ENCODE data around the genes TANK, DPP4, FAP and GCA.

DNA sequence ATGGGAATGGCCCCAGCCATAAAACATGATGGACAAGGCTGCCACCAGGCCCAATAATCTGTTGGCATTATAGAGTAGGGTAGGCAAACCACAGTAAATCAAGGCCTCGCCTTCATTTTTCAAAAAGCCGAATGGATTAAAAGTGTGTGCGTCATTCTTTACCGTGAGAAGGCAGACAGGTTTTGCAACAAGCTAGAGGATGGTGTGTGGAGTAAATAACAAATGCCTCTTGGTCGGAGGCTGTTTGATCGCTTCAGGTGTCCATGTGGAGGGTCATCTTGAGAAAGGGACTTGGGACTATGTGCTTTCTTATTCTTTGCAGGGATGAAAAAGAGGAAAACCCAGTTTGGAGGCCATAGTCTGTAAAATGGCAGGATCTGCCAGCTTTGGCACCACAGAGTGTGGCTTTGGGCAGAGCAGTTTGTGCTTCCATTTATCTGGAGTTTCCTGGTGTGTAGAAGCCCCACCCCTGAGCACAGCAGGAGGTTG is 57.1 kb upstream of the ITGB6 start:
- RRBS = no CpG with 5 or more reads among the region's 6 CpGs

GRCh38 chr2:160270037-160271120 is 70.3 kb upstream of the ITGB6 start:
- RRBS = 3% methylated on average over 13 of the region's 52 CpGs

DNA sequence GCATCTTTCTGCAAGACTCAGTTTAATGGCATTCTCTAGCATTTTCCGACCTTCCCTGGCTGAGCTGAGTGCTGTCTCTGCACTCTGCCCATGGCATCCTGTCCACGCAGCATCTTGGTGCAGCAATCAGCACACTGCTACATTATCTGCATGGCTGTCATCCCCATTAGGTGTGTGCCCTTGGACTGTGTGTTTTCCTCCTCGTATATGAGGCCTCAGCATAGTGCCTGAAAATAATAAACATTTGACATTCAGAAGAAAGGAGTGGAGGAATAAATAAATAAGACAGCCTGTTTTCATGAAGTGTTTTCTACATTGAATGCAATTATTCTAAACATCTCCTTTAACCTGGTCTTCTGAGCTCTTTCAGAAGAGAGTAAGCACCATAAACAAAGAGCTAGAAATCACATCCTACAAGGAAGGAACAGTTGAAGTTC is 131.3 kb upstream of the ITGB6 start:
- RRBS = no CpG with 5 or more reads among the region's 3 CpGs

DNA sequence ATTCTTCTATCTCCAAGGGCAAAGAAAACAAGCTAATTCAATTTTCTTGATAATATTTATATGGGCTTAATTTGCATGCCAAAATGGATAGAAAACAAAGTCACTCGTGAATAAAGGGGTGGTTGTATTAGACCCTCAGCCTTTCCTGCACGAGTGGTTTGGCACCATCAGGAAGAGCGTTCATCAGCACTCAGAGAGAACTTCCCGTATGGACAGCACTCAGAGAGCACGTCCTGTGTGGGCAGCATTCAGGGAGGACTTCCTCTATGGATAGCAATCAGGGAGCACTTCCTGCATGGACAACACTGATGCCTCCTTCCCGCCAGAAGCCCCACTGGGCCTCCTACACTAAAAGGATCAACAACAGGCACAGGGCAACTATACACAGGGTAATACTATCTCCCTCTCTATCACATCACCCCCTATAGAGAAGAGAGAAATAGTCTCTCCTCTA is 122.1 kb downstream of the RBMS1 start:
- RRBS = no CpG with 5 or more reads among the region's 6 CpGs

GRCh38 chr2:160405101-160406107 is 88.2 kb downstream of the RBMS1 start:
- RRBS = no CpG with 5 or more reads among the region's 11 CpGs

DNA sequence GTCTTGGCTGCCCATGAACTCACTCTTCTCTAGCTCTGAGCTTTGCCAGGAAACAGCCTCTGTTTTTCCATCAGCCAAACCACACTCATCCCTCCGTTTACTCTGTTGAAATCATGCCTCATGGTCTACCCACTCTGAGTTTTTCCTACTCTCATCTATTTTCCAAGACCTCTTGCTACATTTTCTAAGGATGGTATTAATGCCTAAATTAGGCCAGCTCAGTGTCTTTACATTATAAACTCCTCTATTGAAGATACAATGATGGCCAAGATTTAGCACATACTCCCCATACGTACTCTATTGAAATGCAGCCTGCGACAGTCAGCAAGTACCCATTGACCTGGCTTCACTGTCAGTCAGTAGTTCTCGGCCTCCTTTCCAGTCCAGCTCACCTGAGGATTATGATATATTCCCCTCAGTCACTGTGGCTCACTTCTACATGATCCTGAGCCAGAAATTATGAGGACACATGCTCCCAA is 73.3 kb downstream of the RBMS1 start:
- RRBS = no CpG with 5 or more reads among the region's 4 CpGs

DNA sequence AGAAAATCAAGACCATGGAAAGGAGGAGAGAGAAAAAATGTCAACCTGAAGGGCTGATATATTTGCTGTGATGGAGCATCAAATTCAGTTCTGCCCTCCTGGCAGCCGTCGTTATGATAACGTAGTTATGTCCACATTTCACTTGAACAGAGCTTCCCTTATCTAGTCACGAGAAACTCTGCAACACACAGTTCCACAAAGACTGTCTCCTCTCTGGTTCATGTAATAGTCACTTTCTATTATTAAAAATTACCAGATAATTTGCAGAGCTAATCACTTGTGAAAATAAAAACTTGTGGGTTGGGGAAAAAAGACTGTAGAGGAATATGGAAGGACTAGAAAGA is 19.5 kb upstream of the RBMS1 start:
- RRBS = no CpG with 5 or more reads among the region's 4 CpGs

DNA sequence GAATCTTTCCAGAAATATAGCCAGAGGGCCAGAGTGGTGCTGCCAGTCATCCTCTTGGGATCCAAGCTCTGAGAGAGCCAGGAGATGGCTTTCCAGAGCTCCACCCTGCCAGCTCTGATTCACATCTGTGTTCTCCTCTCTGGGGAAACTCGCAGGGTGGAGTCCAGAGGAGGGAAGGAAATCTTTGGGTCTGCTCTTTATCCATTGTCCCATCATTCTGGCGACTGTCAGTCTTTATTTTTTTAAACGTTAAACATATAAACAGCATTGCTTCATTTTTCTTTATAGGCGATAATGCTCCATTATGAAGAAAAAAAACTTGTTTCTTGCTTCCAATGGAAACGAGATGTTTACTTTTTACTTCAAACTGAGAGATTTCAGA is 203.6 kb upstream of the TANK start:
- RRBS = no CpG with 5 or more reads among the region's 5 CpGs

- RRBS = no CpG with 5 or more reads among the region's 6 CpGs
These were observed 83.2 kb upstream of the TANK start for GRCh38 chr2:161077027-161077494.

DNA sequence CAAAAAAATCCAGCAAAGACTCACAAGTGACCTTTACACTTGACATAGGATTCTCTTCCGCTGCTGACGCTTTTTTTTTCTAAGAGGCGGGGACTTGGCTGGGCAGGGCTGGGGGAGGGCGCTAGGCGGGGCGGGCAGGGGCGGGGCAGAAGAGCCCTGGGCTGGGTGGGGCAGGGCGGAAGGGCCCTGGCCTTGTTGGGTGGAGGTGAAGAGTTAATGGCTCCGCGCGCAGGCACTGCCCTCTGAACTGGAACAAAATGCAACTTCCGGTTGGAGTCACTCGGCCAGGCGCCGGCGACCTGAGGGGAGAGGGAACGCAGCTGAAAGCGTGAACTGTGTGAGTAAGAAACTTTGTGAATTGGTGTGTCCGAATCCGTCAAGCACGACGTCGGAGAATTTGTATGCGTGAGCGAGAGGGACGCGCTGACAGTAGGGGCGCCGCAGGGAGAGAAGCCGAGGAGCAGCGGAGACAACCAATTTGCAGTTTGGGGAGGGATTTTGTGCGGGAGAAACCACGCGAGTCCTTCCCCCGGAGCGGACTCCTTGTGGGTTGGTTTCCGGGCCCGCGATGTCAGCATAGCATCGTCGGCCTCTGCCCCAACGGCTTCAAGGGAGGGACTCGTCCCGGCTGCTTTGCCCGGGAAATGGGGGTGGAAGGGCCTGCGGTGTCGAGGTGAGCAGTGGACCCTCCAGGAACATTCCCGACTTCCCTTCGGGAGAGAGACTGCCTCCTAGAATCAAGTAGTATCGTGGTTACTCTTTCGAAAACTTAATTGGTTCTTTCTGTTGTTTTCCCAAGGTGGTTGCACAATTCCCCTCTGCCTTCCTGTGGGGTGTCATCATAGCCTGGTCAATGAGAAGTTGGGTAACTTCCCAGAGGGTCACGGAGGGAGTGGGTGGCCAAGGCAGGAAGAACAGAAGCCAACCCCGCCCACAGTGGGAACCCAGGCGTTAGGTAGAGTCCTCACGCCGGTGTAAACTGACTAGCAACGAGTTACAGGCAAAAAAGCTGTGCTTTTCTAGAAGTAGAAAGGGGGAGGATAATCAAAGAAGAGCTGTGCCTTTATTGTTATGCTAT is at the start of gene TANK:
TANK (plus strand) TSS at position 279 of the 1,078 bp plus-strand sequence.
- RRBS = 4% methylated on average over 8 of the region's 57 CpGs

DNA sequence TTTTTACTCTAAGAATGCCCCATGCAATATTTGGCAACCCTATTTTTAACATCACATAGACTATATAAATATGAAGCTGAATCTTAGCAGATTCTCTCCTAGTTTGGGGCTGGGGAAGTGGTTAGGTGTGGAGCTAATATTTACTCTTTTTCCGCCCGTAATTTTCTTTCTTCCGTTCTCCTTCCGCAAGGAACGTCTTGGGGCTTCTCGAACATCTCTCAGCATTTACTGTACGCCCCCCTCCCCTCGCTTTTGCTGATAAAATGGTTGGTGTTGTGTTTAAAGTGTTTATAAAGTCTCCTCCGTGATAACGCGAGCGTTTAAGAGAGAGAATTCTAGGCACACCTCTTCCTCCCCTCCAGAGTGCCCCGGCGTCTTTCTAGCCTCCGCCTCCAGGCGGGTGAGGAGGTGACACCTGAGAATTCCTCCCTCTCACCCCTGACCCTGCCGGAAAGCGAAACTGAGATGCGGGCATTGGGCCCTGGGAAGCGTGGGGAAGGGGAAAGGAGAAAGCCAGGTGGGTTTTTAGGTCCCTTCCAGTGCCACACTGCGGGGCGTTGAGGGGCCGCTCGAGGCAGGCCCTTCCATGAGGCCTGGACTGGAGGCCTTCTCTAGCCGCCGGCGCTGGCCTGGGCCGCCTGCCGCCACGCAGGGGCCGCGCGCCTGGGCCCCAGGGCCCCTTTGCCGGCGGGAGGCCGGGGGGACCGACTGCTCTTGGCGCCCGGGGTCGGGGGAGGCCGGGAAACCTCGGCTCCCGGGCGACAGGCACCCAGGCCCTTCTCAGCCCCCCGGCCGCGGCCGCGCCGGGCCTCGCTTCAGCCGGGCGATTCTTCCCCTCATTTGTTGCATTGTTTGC is 63.6 kb upstream of the PSMD14 start:
- RRBS = 13% methylated on average over 10 of the region's 53 CpGs

GRCh38 chr2:161625519-161625880 is 1.3 kb downstream of the SLC4A10 start:
- RRBS = no CpG with 5 or more reads among the region's 12 CpGs

DNA sequence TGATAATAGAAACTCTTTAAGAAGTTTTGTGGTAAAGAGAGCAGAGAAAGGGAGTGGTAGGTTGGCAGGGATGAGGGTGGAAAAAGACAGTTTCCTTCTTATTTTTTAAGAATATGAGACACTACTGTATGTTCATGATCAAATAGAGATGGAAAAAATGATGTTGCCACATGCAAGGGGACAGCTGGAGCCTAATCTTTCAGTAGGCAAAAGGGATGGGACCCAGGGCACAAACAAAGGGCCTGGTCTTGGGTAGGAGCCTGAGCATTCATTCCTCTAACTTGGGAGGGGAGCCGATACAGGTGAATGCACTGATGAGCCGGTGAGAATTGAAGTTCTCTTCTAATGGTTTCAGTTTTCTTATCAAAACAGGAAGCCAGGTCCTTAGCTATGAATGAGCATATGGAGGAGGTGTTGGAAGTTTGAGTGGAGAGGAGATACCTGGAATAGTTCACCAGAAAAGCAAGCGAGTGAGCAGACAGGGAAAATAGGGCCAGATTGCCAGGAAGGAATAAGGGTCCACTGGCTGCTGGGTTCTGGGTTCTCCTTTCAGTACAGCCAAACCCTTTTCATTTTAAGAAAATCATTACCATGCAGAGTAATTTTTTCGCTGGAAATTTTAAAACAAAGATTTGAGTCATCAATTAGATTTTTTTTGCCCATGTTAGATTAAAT is 10.1 kb downstream of the DPP4 start:
- RRBS = no CpG with 5 or more reads among the region's 4 CpGs

- RRBS = 3% methylated on average over 32 of the region's 73 CpGs
These were observed at the start of gene DPP4 for GRCh38 chr2:162073836-162074737. Gene DPP4, minus strand, starts transcription at chr2:162074215.

- RRBS = no CpG with 5 or more reads among the region's 8 CpGs
These were observed at the start of gene FAP for GRCh38 chr2:162243089-162243858. Gene FAP, minus strand, starts transcription at chr2:162243445.

DNA sequence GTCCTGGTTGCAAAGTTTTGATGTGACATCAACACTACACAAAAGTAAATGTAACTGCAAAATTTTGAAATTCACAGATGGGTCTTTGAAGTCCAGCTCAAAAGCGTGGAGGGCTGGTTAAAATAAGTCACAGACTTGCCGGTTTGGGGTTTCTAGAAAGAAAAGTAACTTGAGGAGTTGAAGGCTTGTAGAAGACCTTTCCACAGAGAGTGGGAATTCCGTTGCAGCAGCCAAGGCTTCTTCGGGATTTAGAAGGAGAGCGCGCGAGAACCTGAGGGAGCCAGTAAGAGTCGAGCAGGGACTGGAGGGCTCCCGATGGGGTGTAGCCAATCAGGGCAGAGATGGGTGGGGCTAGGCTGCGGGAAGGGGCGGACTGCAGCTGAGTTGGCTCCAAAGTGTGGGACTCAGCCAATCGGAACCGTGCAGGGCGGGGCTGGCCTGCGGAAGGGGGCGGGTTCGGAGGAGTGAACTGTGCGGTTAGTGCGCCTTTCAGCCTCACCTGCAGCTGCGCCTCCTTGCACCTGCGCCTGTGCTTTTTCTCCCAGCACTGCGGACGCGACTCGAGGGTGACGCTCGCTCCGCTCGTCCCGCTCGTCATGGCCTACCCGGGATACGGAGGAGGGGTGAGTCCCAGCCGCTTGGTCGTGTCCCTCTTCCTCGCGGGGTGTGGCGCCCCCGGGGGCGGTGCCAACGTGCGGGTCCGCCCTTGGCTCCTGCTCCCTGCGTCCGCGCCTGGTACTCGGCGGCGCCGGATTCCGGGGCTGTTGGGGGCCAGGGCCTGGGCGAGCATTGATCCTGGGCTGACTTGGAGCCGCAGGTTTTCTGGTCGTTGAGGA is at the start of gene GCA:
GCA (plus strand) TSS at position 480 of the 836 bp plus-strand sequence.
- RRBS = 2% methylated on average over 19 of the region's 54 CpGs

GRCh38 chr2:163690390-163691266 is 45.2 kb downstream of the FIGN start:
- RRBS = no CpG with 5 or more reads among the region's 3 CpGs

DNA sequence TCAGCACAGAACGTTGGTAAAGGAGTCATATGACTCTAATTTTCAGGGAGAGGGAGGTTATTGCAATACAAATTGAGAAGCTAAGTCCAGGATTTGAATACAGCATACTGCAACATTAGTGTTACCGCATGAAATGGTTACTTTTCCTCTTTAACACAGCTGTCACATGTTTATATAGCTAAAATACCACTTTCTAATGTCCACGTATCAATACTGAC is 8.0 kb downstream of the FIGN start:
- RRBS = no CpG with 5 or more reads among the region's 3 CpGs

- RRBS = no CpG with 5 or more reads among the region's 3 CpGs
These were observed 94.8 kb upstream of the GRB14 start for GRCh38 chr2:164715922-164716680.

DNA sequence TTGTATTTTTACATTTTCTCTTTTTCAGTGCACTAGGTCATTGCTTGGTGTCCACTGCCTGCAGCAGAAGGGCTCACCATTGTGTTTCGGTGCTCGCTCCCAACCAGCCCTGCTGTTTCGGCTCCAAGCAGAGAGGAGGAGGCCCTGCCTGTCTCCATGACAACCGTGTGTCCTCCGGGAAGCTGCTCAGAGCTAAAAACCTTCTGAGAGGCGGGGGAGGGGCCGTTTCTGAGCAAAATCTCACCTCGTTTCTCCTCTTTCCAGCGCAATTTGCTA is 112.7 kb upstream of the SLC38A11 start:
- RRBS = no CpG with 5 or more reads among the region's 9 CpGs